GM19240 (cell line): ENCODE measurements around a stretch of chr5.

DNA sequence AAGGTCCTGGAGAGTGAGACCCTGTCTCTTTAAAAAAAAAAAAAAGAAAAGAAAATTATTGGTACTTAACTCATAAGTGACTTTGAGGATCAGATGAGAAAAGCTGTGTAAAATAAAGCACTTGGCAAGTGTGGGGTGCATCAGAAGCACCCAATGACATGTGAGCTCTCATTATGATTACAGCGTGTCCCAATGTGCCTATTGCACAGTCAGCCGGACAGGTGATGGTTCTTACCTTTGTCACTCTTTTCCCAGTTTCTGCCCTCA is 40.4 kb upstream of the IL17B start:
- RRBS: no CpG with 5 or more reads among the region's 2 CpGs

DNA sequence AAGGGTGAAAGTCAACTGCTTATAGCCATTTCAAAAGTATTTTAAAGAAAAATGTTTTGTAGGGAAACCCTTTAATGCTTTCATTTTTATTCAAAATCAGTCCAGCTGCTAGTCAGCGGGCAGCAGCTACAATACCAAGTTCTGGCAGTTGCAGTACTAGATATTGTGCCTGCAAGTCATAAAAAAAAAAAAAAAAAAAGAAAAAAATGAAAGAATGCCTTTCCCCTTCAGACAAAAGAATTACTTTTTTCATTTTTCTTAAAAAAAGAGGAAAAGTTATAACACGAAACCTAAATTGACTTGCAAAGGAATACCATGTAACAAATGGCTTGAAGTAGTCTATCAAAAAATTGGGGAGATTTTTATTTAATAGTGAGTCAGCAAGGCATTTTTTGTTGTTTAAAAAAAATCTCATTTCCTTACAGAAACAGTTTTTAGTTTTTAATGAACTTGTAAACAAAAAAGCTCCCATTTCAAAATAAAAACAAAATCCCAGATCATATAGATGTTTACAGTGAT is 55.6 kb downstream of the CSNK1A1 start:
- RRBS: no CpG with 5 or more reads among the region's 2 CpGs

GRCh38 chr5:149605627-149606903 is 24.8 kb downstream of the ARHGEF37 start:
- RRBS: no CpG with 5 or more reads among the region's 14 CpGs

- RRBS: no CpG with 5 or more reads among the region's 10 CpGs
Measured at GRCh38 chr5:149618523-149619455, 37.5 kb downstream of the ARHGEF37 start.

- RRBS: no CpG with 5 or more reads among the region's 6 CpGs
Measured at GRCh38 chr5:149634017-149634595, 52.8 kb downstream of the ARHGEF37 start.

DNA sequence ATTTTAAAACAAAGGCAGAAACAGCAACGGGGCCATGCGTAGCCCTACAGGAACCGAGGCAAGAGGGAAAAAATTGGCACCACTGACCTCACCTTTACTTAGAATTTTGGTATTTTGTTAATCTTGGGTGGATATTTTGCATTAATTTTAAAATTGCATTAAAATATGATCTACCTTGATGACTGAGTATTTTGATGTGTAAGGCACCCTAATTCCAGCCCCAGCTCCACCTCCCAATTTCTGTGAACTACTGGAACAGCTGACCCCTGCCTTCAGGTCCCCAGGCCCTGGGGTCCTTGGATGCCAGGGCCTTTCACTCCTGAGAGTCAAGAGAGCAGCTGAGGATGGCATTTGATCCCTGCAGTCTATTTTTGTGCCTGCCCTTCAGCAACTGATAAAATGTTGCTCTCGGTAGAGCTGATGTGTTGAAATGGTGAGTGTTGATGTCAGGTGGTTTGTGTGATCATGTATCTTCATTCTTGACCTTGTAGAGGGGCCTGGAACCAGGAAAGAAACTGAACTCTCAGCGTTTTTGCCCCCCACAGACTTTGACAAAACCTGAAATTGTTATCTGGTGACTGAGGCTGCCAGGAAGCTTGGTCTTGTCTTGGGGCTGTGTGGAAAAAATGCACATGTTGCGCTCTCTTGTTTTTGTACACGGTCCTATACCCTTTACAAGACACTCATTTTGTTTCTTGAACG is 78.1 kb downstream of the PPARGC1B start:
- RRBS: no CpG with 5 or more reads among the region's 8 CpGs

DNA sequence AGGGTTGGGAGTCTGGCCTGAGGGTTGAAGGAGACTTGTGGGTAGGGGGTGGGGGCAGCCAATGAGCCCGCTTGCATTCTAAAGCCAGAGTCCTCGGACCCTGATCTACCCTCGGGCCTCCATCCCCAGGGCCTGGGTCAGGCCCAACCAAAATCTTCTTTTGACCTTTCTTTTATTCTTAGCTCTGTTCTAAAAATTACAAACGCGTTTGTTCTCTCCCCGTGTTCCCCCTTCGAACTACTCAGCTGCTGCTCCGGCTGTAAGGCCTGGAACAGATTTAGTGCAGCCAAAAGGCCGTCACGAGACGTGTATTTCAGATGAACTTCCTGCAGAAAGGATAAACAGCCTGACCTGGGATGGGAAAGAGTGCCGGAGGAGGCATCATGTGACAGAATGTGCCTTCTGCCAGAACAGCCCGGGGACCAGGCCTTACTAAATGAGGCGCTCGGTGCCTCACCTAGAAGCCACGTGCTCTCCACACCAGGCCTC is 94.6 kb downstream of the PPARGC1B start:
- RRBS: no CpG with 5 or more reads among the region's 16 CpGs

GRCh38 chr5:149930127-149930419 is 14.5 kb downstream of the PDE6A start:
- RRBS: no CpG with 5 or more reads among the region's 1 CpG

DNA sequence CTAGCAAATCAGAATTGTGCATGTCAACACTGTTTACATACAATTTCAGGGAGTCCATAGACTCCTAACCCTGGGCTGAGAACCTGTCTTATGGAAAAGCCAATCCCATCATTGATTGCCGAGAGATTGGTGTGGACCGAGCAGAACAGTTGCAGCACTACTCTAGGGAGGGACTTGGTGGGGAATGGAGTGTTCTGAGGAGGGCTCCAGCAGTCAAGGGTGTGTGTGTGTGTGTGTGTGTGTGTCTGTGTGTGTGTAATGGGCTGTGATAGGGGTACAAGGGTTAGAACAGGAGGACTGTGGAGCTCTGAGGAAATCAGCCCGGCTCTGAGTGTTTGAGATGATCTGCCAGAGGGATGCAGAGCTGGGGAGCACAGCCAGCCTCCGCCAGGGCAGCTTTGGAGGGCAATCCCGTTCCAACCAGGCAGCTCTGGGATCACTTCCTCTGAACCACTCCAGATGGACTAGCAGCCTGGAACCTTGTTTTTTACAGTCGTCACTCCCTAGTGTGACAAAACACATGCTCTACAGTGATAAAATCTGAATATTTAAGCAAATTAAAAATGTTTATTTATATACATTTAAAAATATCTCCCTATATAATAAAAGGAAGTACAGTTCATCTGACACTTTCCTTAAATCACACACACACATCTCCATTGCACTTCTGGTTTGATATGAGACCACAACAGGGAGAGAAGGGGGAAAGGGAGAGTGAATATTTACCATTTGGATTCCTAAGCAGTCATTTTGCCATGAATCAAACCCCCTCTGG is 2.9 kb upstream of the SLC6A7 start:
- RRBS: no CpG with 5 or more reads among the region's 6 CpGs

GRCh38 chr5:150215426-150215951 is 25.6 kb downstream of the SLC6A7 start:
- RRBS: no CpG with 5 or more reads among the region's 2 CpGs

DNA sequence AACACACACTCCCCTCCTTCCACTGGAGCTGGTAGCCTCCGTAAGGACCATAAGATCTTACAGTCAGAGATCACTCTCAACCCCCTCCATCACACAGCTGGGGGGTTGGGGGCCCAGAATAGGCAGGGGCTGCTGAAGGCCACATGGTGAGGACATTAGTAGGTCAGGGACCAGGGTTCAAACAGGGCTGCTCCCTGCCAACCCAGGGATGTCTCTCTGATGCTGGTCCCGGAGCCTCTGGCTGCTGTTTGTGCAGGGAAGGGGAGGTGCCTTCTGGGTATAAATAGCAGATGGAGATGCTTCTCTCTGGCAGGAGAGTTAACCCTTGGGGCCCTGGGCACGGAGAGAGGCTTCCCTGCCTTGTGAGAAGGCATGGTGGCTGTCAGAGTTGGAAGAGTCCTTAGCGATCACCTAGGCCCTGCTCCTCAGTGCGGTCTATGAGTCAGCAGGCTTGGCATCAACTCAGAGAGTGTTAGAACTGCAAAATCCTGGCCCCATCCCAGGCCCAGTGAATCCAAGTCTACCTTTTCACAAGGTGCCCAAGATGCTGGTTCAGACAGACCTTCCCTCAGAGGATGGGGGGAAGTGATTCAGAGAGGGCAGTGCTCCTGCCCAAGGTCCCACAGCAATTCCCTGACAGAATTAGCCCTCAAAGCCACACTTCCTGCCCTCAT is 25.8 kb downstream of the CAMK2A start:
- RRBS: no CpG with 5 or more reads among the region's 5 CpGs

DNA sequence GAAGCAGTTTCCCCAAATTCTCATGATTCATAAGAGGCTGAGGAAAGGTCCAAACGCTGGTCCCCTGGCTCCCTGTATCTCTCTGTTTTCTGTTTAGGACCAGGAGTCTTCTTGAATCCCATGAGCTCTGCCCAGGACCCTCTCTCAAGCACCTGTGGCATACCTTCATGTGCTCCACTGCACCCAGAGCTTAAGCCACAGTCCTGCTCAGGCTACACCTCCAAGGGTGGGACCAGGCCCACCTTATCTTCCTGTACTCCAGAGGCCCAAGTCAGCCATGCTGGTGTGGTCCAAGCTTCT is 26.1 kb downstream of the TCOF1 start:
- RRBS: no CpG with 5 or more reads among the region's 1 CpG

DNA sequence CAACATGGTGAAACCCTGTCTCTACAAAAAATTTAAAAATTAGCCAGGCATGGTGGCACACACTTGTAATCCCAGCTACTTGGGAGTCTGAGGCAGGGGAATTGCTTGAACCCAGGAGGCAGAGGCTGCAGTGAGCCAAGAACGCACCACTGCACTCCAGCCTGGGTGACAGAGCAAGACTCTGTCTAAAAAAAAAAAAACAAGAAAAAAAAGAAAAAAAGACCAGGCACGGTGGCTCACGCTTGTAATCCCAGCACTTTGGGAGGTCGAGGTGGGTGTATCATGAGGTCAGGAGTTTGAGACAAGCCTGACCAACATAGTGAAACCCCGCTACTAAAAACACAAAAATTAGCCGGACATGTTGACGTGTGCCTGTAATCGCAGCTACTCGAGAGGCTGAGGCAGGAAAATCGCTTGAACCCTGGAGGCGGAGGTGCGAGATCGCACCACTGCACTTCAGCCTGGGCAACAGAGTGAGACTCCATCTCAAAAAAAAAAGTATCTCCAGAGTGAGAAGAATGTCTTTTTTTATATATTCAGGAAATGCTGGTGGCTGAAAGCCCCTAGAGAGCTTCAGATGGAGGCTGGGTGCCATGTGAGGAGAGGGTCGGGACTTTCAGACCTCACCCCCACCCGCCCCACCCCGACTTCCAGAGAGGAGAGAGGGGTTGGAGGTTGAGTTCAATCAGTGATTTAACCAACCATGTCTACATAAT is 1.6 kb upstream of the CD74 start:
- RRBS: no CpG with 5 or more reads among the region's 16 CpGs

- RRBS: no CpG with 5 or more reads among the region's 5 CpGs
Measured at GRCh38 chr5:150487038-150487320, 21.0 kb upstream of the NDST1 start.

DNA sequence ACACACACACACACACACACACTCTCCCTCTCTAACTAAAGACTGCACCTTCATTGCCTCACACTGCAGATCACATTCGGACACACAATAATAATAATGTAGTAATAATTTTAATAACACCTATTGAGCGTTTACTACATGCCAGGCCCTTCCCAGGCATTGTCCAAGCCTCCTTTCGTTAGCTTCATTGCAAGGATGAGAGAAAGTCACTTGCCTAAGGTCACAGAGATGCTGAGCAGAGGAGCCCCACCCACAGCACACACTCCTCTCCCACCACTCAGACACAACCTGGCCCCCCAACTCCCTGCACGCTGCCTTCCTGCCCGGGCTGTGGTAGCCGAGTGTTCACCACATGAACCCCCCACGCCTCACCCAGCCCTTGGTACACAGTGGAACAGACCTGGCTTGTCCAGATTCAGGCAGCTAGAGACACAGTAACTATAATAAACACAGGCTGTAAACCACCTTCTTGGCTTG is 56.0 kb upstream of the SYNPO start:
- RRBS: no CpG with 5 or more reads among the region's 7 CpGs

DNA sequence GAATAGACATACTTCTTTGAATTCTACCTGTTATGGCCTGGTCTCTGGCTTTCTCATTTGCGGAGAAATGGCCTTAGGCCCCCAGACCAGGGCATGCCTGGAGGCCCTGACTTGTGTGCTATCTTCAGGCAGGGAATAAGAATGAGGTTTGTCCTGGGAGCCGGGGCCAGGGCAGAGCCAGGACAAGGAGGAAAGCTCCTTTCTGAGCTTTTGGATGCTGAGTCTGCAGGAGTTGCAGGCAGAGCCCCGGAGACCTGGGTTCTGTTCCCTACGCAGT is 47.4 kb upstream of the SYNPO start:
- RRBS: 65% methylated on average over 2 of the region's 4 CpGs

GRCh38 chr5:150615911-150616404 is 24.5 kb upstream of the SYNPO start:
- RRBS: 72% methylated on average over 2 of the region's 6 CpGs

DNA sequence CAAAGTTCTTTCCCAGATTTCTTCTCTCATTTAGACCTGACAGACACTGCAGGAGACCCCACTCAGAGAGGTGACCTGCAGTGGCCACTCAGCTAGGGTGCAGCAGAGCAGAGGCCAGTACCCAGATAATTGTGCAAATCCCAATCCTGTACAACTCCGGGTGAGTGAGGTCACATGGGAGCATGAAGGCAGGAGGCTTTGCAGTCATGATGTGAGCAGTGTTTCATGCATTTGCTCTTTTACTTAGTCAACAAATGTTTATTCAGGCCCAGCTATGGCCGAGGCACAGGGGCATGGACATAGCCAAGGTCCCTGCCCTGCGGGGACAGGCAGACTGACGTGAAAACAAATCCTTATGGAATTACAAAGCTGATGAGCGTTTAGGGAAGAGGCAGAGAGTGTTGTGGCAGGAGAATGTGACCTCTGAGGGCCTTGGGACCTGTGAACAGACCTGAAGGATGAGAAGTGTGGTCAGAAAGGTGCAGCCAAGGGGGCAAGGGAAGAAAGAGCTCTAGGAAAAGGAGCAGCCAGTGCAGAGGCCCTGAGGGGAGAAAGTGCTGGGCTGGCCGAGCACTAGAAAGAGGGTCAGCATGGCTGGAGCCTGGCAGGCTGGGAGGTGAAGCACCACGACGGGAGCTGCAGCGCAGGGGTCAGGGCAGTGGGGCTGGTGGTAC is 9.4 kb upstream of the SYNPO start:
- RRBS: no CpG with 5 or more reads among the region's 9 CpGs

DNA sequence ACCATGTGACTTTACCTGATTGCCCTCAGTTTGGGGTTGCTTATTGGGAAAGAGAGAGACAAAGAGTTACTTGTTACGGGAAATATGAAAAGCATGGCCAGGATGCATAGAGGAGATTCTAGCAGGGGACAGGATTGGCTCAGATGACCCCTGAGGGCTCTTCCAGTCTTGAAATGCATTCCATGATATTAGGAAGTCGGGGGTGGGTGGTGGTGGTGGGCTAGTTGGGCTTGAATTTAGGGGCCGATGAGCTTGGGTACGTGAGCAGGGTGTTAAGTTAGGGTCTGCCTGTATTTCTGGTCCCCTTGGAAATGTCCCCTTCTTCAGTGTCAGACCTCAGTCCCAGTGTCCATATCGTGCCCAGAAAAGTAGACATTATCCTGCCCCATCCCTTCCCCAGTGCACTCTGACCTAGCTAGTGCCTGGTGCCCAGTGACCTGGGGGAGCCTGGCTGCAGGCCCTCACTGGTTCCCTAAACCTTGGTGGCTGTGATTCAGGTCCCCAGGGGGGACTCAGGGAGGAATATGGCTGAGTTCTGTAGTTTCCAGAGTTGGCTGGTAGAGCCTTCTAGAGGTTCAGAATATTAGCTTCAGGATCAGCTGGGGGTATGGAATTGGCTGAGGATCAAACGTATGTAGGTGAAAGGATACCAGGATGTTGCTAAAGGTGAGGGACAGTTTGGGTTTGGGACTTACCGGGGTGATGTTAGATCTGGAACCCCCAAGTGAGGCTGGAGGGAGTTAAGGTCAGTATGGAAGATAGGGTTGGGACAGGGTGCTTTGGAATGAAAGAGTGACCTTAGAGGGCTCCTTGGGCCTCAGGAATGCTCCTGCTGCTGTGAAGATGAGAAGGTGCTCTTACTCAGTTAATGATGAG is 2.8 kb upstream of the MYOZ3 start:
- RRBS: no CpG with 5 or more reads among the region's 7 CpGs

GRCh38 chr5:150779850-150780719 is 1.5 kb downstream of the SMIM3 start:
- RRBS: no CpG with 5 or more reads among the region's 10 CpGs